H7 (cell line): Measurements from ENCODE around the gene PIK3C3.

DNA sequence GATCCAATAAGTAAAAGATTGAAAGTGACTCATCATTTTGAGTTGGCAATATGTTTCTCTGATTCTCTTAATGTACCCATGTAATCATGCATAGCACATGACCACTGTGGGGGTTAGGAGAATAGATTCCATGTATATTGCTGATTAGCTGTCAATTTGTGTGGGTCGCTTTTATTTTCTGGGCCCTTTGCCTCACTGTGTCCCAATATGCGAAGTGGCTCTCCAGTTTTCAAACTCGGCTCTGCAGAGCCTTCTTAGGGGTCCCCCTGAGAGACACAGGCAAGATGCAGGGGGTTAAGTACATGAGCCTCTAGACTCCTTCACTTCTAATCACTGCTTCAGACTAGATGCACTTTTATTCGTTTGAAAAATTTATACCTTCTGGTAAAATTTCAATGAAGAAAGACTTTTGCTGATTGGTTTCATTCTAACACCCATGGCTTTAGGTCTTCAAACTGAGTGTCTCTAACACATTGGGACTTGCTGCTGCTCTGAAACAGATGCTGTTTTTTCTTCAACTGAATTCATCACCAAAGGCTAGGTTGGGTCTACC, 273.0 kb upstream of the CELF4 start:
- RAMPAGE, long total RNA: no peak

DNA sequence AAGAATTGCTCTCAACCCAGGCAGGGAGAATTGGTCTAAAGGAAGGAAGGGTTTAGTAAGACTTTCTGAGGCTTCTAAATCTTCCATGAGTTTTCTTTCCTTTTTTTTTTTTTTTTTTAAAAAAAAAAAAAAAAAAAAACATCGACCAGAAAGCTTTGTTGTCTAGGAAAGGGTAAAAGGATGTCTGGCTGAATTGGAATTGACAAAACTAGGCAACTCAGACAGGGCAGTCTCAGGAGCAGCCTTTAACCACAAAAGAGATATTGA, 429.3 kb upstream of the CELF4 start:
- RAMPAGE, long total RNA: no peak

DNA sequence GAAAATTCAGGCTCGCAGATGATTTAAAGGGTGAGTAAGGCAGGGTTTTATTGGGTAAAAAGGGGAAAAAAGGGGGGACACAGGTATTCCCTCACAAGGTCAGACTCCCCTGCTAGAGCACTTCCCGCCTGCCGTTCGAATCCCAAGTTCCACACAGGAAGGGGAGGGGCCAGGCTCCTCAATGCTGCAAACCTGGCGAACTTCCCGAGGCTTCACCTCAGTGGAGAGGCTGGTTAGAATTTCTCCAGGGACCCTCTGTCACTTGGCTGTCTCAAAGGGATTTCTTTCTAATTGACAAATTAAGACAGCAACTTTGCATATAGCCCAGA, 2154.9 kb upstream of the PIK3C3 start:
- RAMPAGE, long total RNA: no peak

GRCh38 chr18:41695443-41695991, 259.5 kb upstream of the PIK3C3 start:
- RAMPAGE, long total RNA: no peak

DNA sequence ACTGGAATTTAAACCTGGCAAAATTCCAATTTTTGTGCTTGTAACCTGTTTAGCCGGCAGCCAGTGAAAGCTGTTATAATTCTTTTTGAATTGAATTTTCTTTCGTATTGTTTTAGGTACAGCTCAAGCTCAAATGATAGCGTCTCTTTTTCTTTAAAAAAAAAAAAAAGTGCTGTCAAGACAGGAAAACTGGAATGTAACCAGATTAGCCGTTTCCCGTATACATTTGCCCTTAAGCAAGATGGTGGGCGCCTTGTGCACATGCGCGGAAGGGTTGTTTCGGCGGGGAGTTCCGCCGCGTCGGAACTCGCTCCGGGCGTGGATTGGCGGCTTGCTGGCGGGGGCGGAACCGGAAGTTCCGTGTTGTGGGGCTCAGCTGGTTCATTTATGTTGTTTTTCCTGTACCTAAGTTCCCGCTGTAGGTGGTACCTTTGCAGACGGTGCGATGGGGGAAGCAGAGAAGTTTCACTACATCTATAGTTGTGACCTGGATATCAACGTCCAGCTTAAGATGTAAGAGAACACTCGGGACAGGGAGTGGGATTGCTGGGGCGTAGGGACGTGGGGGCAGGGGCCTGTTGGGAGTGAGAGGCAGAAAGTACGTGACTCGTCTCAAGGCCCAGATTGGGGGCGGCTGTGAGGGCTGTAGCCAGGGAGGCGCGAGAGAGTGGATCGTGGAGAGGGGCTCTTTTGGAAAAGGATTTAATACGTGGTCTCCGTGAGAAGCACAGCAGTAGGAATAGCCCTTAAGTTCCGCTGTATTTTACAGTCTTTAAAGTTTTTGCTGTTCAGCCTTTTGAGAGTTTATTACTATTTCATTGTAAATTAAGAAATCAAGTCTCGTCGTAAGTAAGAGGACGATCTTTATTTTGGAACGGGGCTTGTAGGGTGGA, at the start of gene PIK3C3:
TSS of gene PIK3C3 (plus strand) at position 388 of the 893 bp plus-strand sequence.
- RAMPAGE, long total RNA: no peak

GRCh38 chr18:41997097-41997942, 42.3 kb downstream of the PIK3C3 start:
- RAMPAGE, long total RNA: no peak

DNA sequence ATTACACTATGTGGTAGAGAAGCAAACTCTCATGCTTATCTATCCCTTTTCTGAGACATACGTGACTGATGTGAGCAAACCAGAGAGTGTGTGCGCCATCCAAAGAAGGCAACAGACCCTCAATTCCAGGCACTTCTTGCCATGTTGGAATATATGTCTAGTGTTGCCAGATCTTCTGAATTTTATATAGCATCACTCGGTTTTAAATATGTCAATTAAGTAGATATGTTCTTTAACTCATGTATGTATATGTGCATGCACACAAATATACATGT, 207.6 kb downstream of the PIK3C3 start:
- RAMPAGE, long total RNA: no peak

DNA sequence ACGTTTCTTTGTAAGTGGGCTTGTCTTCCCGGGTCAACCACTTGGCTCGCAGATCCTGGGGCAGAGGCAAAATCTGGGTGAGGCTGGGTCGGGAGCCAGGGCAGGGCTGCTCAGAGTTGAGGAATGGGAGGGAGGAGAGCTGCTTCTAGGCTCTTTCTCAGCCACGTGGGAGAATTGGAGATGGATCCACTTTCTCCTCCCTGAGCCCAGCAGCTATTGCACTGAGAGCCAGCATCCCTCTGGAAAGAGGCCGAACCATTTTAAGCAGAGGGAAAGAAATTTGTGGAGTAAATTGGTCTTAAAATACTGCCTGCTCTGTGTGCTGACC, 344.2 kb downstream of the PIK3C3 start:
- RAMPAGE, long total RNA: no peak

- RAMPAGE, long total RNA: no peak
Measured at GRCh38 chr18:43933079-43933794, 655.9 kb upstream of the SYT4 start.

- RAMPAGE, long total RNA: no peak
Measured at GRCh38 chr18:44507377-44508339, 173.0 kb upstream of the SETBP1 start.

GRCh38 chr18:44779718-44780403, 99.2 kb downstream of the SETBP1 start:
- RAMPAGE, long total RNA: no peak

GRCh38 chr18:44937890-44938361, 257.2 kb downstream of the SETBP1 start:
- RAMPAGE, long total RNA: no peak

GRCh38 chr18:45627127-45627547, 11.9 kb downstream of the SLC14A2 start:
- RAMPAGE, long total RNA: no peak

- RAMPAGE, long total RNA: no peak
Measured at GRCh38 chr18:45637836-45638446, 22.7 kb downstream of the SLC14A2 start.

DNA sequence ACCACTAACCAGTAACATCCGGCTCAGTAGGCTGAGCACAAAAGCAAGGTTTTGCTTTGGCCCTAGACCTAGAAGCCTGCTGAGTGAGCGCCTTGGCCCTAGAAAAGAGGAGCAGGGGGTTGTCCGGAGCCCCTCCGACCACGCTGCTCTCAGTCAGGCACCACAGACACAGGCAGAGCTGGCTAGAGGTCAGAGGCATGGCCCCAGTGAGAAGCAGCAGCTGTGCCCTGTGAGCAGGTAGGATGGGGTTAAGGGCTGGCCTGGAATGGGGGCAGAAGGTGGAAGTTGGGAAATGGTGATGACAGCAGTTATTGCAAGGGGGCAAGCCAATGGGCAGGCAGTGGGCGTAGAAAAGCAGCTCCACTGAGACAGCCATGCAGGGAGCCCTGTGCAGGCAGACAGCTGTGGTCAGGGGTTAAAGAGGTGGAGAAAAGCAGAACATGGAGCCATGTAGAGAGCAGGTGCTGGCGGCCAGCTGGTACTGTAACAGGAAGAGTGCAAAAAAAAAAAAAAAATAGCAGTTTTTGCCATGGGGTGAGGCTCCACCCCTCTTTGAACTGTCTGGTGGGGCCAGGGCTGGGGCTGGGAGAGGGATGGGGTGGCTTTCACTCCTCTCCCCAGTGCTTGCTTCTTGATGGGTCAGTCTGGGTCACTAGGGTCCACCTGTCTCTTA, 36.9 kb upstream of the SLC14A1 start:
- RAMPAGE, long total RNA: no peak

GRCh38 chr18:45802864-45803157, 22.7 kb upstream of the SIGLEC15 start:
- RAMPAGE, long total RNA: no peak

DNA sequence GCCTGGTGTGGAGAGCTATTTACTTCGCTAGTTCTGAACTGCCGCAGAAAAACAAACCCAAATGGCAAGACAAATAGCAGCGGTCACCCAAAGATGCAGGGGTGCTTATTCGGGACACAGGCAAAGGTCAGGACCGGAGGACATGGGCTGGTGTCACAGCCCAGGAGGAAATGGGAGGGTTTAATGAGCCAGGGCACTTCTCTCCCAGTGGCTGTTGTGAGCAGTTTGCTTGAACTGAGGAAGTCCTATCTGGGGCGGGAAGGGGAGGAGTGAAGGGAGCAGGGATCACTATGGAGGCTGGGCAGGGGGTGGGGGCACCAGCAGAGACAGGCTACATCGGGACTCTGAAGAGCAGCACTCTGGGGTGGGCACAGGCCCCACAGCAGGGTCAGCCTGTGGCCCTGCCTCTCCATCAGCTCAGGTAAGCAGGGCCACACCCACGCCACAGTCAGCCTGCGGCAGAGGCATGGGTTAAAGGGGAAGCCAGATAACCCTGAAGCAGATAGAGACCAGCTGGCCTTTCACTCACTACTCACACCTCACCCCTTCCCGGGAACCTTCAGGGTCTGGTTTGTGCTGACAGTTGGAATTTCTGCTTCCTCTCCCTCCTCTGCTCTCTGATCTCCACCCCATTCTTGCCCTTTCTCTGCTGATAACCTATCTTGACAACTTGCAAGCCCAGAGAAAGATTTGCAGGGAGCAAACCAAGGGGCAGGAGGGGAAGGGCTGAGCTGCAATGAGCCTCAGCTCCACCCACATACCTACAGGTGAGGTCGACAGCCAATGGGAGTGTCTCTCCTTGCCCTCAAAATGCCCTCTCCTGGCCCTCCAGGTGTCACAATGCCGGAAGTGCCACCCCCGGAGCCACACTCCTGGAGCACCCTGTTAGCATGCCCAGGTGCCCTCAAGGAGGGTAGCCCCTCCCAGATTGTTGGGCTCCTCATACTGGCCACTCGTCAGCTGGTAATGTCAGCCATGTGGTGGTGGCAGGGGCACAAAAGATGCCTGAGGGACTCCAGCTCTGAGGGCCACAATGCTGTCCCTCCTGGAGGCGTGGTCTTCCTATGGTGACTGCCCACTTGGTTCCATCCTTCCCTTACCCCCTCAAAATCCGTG, 3.6 kb downstream of the SIGLEC15 start:
- RAMPAGE, long total RNA: no peak

DNA sequence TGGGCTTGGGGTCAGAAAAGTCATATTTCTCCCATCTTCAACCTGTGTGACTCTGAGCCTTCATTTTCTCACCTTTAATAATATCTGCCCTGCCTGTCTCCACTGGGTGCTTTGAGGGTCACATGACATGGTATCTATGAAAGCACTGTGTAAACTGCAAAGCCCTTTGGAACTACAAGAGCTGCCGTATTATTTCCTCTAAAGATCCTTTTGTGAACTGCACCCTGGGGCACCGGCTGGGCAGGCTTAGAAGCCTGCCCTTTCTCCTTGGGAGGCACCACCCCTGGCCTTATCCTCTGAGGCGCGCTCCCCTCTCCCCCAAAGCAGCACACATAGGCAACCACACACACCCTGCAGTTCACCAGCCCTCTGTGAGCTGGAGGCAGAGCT, 10.7 kb downstream of the SIGLEC15 start:
- RAMPAGE, long total RNA: no peak

GRCh38 chr18:46060424-46060984, 11.6 kb downstream of the PSTPIP2 start:
- RAMPAGE, long total RNA: no peak

- RAMPAGE, long total RNA: no peak
Measured at GRCh38 chr18:46293731-46294368, 40.0 kb upstream of the RNF165 start.